Fallopian tube (tissue), 1 donor: ENCODE measurements around the gene S100PBP.

- PRO-cap = no peak
Measured at GRCh38 chr1:31984682-31985389, 28.8 kb upstream of the KHDRBS1 start.

DNA sequence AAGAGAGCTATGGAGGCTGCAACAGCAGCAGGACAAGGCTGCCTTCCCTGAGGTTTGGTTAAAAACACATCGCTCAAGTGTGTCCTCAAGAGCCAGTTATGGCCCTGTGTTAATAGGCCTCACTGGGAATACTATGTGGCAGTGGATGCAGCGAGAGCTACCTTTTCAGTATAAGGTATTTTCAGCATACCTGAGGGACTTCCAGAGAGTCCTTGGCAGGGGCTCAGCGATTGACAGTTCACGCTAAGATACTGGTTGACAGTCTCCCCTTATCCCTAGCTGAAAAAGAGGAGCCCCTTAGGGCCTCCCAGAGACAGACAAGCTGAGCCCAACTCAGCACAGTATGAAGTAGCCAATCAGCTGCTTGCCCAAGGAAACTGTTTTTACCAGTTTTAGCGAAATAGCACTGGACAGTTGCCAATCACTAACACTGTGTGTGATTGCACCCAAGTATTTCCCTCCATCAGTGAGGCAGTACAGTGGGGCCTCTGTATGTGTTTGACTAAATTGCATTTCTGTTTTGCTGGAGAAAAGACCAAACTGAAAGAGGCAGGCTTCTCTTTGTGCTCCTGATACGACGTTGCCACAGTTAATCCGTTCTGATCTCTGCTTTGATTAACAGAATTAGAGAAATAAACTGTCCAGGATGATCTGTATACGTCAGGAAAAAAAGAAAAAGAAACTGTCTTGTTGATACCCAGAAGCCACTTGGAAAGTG, 27.0 kb downstream of the KHDRBS1 start:
- PRO-cap = no peak

DNA sequence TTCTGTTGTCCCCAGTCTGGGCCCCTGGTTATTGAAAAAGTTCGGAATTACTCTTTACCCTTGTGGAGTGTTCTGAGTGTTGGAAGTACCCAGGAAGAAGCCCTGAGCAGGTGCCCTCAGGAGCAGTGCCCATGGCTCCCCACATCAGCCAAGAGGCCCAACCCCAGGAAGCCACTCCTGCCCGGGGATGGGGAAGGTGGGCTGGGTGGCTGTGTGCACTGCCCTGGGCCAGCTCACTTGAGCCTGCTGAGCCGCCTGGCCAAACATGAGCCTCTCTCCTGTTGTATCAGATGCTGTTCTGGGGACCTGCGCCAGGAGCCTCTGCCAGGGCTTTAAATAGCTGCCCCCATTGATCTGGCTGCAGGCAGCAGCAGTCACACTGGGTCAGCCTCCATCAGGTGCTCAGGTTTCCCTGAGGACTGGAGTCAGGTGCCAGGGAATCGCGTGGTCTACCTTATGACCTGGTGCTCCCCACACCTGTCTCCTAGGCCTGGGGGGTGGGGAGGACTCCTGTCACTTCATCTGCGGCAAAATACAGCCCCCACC, 782 bp upstream of the CCDC28B start:
- PRO-cap = no peak

GRCh38 chr1:32215841-32216710, 6.1 kb downstream of the TMEM234 start:
- PRO-cap = no peak

- PRO-cap = no peak
Measured at GRCh38 chr1:32239723-32240051, 7.3 kb upstream of the FAM167B start.

- PRO-cap = no peak
Measured at GRCh38 chr1:32310106-32310367, 18.2 kb downstream of the HDAC1 start.

GRCh38 chr1:32334750-32334953, 1.4 kb downstream of the MARCKSL1 start:
- PRO-cap = no peak

DNA sequence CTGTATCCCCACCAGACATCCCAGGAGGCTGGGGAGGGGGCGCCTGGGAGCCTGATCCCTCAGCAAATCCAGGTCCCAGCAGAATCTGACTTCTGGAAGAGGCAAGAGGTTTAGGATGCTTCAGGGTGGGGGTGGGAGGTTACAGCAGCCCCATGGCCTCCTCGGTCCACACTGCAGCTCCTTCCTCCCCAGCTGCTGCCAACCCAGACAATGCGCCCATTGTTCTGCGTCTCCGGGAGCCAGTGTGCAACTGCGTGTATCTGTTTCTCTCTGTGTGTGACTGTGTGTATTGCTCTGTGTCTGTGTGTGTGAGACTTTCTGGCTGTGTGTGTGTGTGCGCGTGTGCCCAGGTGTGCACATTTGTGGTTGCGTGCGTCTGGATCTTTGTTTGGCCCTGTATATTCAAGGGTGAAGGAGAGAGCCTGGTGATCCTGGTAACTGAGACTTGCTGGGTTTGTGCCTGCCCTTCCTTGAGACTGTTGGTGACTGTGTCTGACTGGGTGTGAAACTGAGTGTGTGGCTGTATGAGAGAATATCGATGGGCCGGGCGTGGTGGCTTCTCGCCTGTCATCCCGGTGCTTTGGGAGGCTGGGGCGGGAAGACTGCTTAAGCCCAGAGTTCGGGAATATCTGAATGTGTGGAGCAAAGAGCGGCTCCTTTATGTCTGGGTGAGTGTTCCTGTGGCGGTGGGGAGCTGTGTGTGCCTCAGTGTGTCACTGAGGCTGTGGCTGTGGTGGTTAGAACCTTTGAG, 2.4 kb upstream of the MARCKSL1 start:
- PRO-cap = no peak

- PRO-cap = bidirectional peak, plus-strand start at chr1:32351252, minus-strand start at chr1:32351176
Measured at GRCh38 chr1:32351029-32351198, 11.4 kb downstream of the FAM229A start.

DNA sequence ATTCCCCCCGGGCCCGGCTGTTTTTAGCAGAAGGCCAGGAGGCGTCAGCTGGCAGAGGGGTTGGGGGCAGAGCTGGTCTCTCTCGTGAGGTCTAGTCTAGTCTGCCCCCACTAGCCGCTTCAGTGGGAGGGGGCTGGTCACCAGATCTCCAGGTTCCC, 10.2 kb downstream of the FAM229A start:
- PRO-cap = no peak

GRCh38 chr1:32377752-32378261, 15.5 kb downstream of the TSSK3 start:
- PRO-cap = no peak

DNA sequence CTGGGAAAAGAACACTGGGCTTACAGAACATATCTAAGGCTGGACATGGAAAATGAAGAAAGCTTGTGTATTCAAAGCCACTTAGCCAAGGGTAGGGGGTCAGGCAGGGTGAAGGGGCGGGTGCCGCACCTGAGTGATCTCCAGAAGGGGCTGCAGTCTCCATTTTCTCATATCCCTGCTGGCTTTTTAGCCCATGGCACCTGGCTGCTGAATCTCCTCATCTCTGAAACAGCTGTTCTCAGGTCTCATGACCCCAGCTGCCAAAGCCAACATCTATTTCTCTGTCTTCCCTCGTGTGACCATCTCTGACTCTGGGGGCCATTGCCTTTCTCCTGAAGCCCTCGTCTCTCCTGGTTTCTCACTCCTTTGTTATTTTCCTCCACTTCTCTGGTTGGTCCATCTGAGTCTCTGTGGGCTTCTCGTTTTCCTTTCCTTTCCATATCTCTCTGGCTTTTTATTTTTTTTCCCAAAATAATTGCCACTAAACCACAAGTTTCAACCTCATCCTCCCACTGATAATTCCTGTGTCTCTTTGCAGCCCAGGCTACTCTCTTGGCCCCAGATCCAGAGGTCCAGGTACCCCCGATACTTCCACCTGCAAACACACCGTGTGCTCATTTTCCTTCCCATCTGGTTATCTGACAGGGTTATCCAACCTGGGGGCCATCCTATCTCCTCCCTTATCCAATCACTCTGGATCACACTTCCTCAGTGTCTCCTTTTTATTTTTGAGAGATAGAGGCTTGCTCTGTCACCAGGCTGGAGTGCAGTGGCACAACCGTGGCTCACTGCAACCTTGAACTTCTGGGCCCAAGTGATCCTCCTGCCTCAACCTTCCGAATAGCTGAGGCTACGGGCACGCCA, 15.1 kb downstream of the BSDC1 start:
- PRO-cap = no peak

- PRO-cap = unidirectional peak, minus-strand start at chr1:32703592
Measured at GRCh38 chr1:32703424-32703815, 850 bp upstream of the SYNC start.

GRCh38 chr1:32728704-32729532, 12.7 kb upstream of the KIAA1522 start:
- PRO-cap = no peak

GRCh38 chr1:32817446-32818496, at the start of gene S100PBP:
Gene S100PBP, plus strand, starts transcription at chr1:32817653.
- PRO-cap = bidirectional peak, plus-strand start at chr1:32817626, minus-strand start at chr1:32817414; bidirectional peak, plus-strand start at chr1:32818311, minus-strand start at chr1:32818315; bidirectional peak, plus-strand start at chr1:32818405, minus-strand start at chr1:32818378

DNA sequence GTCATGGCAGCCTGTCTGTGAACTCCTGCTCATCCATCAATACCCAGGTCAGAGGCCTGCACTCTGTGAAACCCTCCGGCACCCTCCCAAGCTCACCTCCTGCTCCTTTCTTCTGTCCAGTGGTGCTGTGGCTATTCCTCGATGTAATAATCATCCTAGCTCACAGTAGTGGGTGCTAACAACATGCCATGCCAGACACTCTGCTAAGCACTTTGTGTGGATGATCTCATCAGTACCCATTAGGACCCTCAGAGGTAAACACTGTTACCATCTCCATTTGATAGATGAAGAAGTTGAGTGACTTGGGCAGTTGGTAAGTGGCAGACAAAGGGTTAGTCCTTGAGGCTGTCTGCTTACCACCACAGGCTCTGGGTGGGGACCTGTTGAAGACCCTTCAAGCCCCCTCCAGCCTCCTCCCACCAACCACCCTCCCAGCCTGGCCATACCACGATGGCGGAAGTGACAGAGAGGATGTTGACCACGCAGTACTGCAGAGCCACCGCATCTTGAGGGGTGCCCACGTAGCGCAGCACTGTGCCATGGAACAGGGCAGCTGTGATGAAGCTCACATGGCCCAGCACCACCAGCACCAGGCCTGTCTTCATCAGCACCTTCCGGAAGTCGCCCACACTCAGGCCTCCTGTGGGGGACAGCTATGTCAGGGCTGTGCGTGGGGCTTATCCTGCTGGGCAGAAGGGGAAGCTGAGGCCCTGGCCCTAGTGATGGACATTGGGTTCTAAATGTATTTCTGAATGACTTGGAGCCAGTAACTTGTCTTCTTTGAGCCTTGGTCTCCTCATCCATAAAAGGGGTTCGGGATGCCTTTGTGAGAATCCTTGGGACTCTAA, 3.3 kb downstream of the TMEM54 start:
- PRO-cap = no peak

GRCh38 chr1:32963616-32964456, 773 bp downstream of the RNF19B start:
- PRO-cap = bidirectional peak, plus-strand start at chr1:32964079, minus-strand start at chr1:32963840

- PRO-cap = no peak
Measured at GRCh38 chr1:32984339-32985090, 19.9 kb upstream of the RNF19B start.

GRCh38 chr1:33007019-33008114, 29.3 kb downstream of the AK2 start:
- PRO-cap = no peak

- PRO-cap = no peak
Measured at GRCh38 chr1:33128132-33128930, 47.4 kb downstream of the AZIN2 start.